Neural cell (in vitro differentiated cells): ENCODE measurements around a stretch of chr2.

GRCh38 chr2:62590008-62590346 is 84.0 kb upstream of the TMEM17 start:
- RAMPAGE, long total RNA, result no peak

- RAMPAGE, long total RNA, result no peak
These were observed 9.0 kb downstream of the OTX1 start for GRCh38 chr2:63059292-63060466.

- RAMPAGE, long total RNA, result no peak
These were observed 216.8 kb downstream of the WDPCP start for GRCh38 chr2:63371146-63372157.

DNA sequence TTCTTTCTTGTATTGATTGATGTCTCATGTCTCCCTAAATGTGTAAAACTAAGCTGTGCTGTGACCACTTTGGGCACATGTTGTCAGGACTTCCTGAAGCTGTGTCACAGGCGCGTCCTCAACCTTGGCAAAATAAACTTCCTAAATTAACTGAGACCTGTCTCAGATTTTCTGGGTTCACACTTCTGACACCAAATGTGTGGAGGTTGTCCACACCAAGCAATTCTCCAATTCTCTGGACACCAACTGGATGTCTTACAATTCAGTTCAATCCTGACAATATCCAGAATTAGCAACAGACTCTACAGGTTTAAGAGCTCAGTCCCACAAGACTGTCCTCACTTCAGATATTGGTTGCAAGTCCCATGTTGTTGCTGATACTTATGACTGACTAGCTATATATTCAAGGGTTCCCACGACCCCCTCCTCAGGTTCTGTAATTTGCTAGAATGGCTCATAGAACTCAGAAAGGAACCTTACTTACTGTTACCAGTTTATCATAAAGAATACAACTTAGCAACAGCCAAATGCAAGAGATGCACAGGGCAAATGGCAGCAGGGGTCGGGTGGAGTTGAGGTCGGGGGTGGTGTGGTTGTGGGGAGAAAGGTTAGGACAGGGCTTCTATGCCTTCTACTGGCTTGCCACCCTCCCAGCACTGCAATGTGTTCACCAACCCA is 21.7 kb downstream of the WDPCP start:
- RAMPAGE, long total RNA, result no peak

DNA sequence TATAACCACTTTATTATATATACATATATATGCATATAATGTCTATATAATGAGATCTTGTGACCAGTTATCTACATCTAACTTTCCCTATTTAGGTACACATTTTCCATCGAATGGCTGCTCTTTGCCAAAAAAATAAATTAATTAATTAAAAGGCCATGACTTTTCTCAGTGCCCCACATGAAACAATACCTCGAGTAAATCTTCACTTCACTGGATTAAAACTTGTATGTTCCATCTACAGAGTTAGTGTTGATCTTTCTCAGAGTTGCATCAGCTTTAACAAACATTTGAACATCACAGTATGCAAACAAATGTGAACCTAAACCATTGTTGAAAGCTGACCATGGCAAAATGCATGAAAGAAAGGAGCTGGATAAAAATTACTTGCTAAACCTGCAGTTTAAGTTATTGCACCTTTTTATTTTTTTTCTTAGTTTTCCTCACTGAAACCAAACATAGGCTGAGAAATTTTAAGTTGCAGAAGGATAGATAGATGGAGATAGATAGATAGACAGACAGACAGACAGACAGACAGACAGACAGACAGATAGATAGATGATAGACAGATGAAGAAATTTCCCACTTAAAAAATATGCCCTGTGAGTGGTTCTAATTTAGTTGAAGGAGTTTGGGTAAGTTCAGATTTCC is 107.2 kb upstream of the UGP2 start:
- RAMPAGE, long total RNA, result no peak

- RAMPAGE, long total RNA, result no peak
These were observed 33.7 kb upstream of the UGP2 start for GRCh38 chr2:63807978-63808326.

GRCh38 chr2:63840753-63840919 is 1.1 kb upstream of the UGP2 start:
- RAMPAGE, long total RNA, result no peak

DNA sequence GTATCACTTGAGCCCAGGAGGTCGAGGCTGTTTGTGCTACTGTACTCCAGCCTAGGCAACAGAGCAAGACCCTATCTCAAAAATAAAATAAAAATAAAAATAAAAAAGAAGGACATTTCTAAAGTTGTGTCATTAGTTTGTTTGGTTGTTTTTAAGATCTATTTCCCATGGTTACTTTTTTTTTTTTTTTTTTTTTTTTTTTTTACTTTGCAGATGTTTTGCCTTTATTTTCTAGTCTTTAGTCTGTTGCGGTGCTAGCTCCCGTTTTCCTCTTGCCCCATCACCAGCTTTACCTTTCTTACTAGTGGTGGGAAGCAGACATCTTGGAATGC is 43.1 kb downstream of the UGP2 start:
- RAMPAGE, long total RNA, result no peak

DNA sequence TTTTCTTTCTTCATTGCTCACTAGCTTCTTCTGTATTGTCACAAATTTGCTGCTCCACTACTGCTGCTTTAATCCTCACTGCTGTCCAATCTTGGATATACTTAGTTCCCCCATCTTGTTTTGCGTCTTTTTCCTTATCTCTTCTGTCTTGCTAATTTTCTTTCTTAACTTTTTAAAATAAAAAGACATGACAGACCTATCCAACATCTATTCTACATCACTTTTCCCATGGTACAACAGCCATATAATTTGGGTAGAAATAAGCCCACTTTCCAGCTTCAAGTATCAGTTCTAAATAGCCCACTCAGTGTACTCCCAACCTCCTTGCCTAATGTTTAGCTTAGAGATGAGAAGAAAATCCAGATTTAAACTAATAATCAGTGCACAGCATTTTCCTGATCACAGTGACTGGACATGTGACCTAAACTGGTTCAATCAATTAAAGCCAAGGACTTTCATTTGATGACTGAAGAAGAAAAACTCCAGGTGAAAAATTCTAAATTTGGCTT is 83.8 kb downstream of the VPS54 start:
- RAMPAGE, long total RNA, result no peak

- RAMPAGE, long total RNA, result no peak
These were observed 5.5 kb downstream of the PELI1 start for GRCh38 chr2:64138642-64139270.

- RAMPAGE, long total RNA, result no peak
These were observed 107.4 kb upstream of the PELI1 start for GRCh38 chr2:64251632-64252043.

DNA sequence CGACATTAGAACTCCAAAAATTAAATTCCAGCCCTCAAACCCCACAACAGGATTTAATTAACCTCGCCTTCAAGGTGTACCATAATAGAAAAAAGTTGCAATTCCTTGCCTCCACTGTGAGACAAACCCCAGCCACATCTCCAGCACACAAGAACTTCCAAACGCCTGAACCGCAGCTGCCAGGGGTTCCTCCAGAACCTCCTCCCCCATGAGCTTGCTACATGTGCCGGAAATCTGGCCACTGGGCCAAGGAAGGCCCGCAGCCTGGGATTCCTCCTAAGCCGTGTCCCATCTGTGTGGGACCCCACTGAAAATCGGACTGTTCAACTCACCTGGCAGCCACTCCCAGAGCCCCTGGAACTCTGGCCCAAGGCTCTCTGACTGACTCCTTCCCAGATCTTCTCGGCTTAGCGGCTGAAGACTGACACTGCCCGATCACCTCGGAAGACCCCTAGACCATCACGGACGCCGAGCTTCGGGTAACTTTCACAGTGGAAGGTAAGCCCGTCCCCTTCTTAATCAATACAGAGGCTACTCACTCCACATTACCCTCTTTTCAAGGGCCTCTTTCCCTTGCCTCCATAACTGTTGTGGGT is 110.5 kb upstream of the PELI1 start:
- RAMPAGE, long total RNA, result no peak

GRCh38 chr2:64260551-64261227 is 116.5 kb upstream of the PELI1 start:
- RAMPAGE, long total RNA, result no peak

DNA sequence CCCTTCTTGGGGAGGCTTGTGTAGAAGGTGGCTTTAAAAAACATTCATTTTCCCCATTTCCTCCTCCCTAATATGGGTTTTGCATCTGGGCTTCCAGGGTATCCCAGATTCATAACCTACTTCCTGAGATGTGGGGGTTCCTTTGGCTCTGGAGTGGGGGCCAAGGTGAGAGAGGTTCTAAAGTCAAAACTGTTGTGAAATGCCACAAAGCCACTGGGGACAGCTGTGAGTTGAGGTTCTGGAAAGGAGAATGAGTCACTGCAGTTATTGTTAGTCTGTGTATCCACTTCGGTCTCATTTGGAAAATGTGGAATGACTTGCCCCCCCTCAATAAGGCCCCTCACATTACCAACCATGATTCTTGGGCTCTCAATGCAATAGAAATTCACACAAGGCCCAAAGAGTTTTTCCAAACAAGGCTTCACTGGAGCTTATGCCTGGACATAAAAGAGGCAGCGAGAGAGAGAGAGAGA is 51.1 kb upstream of the LGALSL start:
- RAMPAGE, long total RNA, result no peak

DNA sequence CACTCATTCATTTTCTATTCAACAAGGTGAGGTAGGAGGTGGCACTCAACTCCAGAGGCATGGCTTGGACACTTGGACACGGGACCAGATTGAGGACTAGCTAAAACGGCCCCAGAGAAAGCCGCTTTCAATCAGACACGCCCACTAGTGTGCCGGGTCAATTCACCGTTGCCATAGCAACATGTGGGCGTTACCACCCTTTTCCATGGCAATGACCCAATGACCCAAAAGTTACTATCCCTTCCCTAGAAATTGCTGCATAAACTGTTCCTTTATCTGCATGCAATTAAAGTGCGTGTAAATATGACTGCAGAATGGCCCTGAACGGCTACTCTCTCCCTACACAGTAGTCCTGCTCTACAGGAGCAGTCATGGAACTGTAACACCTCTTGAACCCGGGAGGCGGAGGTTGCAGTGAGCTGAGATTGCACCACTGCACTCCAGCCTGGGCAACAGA is 49.1 kb upstream of the LGALSL start:
- RAMPAGE, long total RNA, result no peak

GRCh38 chr2:64406633-64406965 is 47.4 kb upstream of the LGALSL start:
- RAMPAGE, long total RNA, result no peak

GRCh38 chr2:64486063-64486432 is 32.1 kb downstream of the LGALSL start:
- RAMPAGE, long total RNA, result no peak

DNA sequence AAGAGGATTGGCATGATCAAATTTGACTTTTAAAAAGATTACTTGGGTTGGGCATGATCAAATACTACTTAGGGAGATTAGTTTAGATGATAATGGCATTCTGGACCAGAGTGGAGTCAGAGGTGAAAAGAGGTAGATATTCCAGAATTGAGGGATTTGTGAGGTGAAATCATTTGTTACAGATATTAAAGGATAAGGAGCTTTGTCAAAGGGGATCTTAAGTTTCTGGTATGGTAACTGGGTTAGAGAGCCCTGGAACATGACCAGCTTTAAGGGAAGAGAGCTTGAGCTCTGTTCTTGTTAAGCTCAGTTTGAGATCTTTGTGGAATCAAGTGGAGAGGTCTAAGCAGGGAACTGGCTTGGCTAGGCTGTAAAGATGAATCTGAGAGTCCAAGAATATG is 8.2 kb downstream of the AFTPH start:
- RAMPAGE, long total RNA, result no peak

DNA sequence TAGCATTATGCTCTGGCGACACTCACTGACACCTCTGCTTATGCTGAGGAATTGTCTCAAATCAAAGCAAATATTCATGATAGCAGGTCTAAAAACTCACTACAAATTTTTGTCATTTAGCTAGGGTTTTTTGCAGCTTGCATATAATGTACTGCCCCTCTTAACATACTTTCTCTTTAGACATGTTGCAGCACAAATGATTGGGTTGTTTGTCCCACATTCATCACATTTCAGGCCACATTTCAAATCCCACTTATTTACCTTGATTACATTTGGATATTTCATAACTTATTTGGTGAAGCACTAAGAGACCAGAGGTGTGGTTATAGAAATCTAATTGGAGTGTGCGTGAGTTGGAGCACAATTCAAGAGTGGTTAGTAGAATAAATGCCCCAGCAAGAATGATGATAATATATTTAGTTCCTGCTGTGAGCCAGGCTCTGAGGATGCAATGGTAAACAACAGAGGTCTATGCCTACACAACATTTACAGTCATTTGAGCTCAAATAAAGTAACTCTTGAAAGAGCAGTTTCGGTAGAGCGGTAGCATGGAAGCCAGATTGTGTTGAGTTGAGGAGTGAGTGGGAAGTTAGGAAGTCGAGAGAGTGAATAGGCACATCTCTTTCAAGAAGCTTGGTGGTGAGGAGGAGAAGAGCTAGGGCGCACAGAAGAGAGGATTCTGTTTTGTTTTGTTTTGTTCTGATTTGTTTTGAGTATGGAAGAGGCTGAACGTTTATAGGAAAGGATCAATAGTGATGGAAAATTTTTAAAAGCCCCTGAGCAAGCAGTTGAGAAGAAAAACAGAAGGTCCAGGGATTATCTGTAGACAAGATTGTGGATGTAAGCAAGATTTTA is 15.3 kb downstream of the AFTPH start:
- RAMPAGE, long total RNA, result no peak

DNA sequence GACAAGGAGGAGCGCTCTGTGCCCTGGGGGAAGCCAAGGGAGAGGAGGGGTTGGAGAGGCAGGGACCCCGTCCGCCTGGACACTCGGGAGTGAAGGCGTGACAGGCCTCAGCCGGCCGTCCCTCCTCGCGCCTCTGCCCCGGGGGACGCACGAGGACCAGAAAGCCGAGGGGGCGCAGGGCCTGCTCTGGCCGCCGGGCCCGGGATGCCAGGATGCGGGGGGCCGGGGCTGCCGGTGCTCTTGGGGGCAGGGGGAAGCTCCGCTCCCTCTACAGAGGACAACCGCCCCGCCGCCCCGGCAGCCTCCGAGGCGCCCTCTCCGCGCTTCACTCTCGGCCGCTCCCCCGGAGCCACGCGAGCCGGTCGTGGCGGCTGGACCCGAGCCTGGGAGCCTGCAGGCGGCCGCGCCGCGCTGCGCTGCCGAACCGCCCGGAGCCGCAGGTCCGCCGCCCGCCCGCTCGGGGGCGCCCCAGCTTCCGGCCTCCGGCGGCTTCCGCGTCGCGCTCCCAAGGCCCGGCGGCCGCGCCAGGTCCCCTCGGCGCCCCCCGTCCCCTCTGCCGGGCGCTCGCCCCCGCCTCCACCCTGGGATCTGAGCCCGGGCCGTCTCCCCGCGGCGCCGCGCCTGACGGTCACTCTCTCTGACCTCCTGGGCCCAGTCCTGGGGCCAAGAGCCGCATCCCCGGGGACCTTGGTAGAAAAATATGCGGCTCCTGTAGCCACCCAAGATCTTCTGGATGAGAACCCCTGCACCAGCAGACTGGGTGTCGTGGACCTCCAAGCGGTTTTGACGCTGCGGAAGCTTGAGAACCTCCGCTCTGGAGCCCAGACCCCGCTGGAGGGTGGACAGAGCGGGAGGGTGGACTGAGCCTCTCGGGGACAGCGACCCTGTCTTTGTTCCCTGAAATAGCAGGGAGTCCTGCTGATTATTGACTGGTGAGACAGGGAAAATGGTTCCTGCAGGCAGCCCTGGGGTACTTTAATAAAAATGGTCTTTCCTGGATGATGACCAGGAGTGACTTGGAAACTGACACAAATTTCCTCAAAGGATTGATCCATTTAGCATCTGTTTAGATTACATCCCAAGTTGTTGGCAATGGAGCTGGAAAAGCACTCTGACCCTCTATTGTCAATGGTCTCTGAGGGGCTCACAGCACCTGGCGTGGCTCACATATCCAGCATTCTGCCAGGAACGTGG is 44.3 kb downstream of the SERTAD2 start:
- RAMPAGE, long total RNA, result no peak